Placental pericyte (primary cell): ENCODE results near the genes RRBP1 and BANF2.

GRCh38 chr20:13810156-13810697 lies 25.4 kb downstream of the NDUFAF5 start:
- CAGE, long polyA plus RNA: no peak

- CAGE, long polyA plus RNA: no peak
Observed at GRCh38 chr20:14985974-14986675, 648.7 kb upstream of the FLRT3 start.

- CAGE, long polyA plus RNA: no peak
Observed at GRCh38 chr20:16201166-16201536, 372.1 kb downstream of the KIF16B start.

DNA sequence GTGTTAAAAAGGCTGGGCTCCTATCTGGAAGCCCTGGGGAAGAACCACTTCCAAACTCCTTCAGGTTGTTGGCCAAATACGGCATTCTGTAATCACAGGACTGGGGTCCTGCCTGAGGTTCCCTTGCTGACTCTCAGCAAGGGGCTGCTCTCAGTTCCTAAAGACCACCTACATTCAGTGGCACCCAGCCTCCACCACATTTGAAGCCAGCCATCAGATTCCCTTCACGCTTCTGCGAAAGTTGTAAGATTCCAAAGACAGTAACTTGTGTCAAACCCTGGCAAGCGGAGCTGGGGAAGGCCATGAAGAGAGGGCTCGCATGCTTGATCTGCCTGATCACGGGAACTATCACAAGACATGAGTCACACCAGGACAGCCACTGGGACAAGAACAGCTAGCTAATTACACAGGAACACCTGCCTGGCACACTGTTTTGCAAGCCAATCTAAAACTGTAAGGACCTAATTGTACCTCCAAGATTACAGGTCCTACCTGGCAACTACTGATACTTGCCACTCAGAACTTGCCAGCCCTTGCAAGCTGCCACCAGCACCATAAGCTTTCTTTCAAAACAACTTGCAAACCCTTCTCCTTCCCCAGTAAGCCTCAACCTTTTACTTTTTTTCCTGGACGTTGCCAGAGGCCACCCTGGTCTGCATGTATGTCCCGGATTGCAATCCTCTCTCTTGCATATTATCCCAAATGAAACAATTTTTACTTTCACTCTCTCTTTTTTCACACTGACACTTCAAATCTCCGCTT lies 289.3 kb downstream of the KIF16B start:
- CAGE, long polyA plus RNA: no peak

DNA sequence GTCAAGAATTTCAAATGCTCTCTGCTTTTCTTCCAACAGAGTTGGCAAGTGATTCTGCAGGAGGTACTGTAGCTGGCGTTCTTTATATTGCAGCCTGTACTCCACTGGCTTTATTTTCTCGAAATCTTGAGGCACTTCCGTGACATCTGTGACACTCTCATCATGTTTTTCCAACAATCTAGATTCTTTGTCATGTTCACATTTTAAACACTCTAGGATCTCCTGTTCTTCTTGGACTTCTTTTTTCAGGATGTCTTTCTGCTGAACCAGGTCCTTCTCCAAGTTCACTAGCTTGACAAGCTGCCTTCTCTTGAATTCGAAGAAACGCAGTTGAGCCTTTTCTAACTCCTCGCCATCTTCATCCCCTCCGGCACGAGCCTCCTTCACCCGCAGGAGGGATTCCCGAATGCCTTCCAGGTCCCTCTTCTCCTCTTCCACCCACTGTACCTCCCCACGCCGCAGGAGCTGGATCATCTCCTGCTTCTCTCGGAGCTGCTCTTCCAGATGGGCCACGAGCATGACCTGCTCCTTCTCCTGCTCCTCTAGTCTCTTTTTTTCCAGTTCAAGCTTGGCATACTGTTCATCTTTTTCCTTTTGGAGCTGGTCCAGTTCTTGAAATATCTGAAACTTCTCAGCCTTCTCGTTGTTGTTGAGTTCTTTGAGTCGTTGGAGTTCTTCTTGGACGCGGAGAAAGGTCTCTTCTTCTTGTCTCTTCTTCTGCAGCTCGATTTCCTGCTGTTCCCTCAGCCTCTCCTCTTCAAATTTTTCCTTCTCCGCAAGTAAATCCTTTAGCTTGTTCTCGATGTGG lies 193.8 kb downstream of the KIF16B start:
- CAGE, long polyA plus RNA: no peak

- CAGE, long polyA plus RNA: no peak
Observed at GRCh38 chr20:16431311-16431951, 141.8 kb downstream of the KIF16B start.

- CAGE, long polyA plus RNA: no peak
Observed at GRCh38 chr20:17504583-17505803, 26.2 kb downstream of the BFSP1 start.

- CAGE, long polyA plus RNA: no peak
Observed at GRCh38 chr20:17562618-17563137, 7.2 kb upstream of the DSTN start.

DNA sequence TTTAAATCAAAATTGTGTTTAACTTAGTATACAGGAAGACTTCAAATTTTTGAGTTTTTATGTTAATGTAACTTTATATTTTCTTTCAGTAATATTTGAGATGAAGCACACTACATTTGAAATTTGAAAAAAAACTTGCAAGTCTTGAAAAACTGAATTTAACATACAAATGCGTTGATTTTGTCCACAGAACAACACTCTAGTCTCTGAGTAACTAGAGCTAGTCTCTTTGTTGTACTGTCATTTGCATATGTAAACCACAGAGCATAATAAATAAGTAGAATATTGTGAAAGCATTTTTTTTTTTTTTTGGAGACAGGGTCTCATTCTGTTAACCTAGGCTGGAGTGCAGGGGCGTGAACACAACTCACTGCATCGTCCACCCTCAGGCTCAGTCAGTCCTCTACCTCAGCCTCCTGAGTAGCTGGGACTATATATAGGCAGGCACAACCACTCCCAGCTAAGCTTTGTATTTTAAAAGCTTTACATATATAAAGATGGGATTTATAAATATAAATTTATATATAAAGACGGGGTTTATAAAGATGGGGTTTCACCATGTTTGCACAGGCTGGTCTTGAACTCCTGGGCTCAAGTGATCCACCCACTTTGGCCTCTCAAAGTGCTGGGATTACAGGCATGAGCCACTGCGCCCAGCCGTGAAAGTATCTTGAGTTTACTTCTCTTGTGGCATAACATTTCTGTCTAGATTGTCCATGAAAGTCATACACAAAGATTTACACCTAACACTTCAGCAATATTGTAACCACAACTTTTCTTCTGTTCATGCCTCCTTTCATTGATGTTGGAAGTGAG lies 5.5 kb downstream of the DSTN start:
- CAGE, long polyA plus RNA: no peak

- CAGE, long polyA plus RNA: no peak
Observed at GRCh38 chr20:17614350-17614918, 44.6 kb downstream of the DSTN start.

GRCh38 chr20:17614919-17615745 lies 45.3 kb downstream of the DSTN start:
- CAGE, long polyA plus RNA: no peak

DNA sequence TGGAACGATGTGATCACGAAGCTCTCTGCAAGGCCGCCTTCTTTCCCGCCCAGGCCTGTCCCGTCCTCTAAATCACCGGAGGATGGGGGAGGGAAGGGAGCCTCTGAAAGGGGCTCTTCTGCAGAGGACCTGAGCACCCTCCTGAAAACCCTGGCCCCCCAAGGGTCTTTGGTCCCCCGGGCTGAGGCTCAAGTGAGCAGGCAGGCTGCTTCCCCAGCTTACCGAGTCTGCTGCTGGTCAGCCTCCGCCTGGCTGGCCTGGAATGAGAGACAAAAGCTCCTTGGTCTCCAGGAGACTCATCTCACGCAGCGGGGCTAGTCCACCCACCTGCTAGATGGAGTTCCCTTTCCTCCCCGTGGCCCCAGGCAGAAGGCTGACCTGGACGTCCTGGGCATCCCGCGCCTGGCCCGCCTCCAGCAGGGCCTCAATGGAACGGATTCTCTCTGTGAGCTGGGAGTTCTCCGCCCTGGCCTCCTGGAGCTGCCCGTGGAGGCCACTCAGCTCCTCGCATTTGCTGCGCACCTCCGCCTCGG lies 54.9 kb downstream of the RRBP1 start:
- CAGE, long polyA plus RNA: no peak

- CAGE, long polyA plus RNA: no peak
Observed at GRCh38 chr20:17636629-17637296, 45.3 kb downstream of the RRBP1 start.

- CAGE, long polyA plus RNA: no peak
Observed at GRCh38 chr20:17682071-17682400, at the start of gene RRBP1. RRBP1 (minus strand) TSS chr20:17682242.

DNA sequence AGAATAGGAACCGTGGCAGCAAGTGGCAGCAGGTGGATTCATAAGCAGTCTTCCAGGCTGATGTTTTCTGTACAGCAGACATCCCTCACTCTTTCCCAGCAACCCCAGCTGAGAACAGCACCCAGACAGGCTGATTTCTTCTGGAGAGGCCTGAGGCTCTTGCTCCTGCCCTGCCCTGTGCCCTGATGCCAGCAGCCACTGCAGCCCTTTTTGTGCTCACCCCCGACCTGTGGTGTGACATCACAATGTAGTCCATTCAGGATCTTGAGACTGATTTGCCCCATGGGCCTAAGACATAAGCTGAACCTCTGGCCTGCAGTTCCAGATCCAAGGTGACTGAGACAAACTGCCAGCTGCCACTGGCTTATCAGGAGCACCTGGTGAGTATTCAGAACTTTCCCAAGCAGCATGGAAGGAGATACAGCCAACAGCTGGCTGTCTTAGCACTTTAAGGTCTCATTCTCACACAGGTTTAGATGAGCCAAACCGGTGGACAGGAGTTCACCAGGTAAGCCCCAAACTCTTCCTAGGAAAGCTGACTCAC lies at the start of gene BANF2:
Gene BANF2 (plus strand): TSS at position 291 of the 544 bp plus-strand sequence.
- CAGE, long polyA plus RNA: no peak

DNA sequence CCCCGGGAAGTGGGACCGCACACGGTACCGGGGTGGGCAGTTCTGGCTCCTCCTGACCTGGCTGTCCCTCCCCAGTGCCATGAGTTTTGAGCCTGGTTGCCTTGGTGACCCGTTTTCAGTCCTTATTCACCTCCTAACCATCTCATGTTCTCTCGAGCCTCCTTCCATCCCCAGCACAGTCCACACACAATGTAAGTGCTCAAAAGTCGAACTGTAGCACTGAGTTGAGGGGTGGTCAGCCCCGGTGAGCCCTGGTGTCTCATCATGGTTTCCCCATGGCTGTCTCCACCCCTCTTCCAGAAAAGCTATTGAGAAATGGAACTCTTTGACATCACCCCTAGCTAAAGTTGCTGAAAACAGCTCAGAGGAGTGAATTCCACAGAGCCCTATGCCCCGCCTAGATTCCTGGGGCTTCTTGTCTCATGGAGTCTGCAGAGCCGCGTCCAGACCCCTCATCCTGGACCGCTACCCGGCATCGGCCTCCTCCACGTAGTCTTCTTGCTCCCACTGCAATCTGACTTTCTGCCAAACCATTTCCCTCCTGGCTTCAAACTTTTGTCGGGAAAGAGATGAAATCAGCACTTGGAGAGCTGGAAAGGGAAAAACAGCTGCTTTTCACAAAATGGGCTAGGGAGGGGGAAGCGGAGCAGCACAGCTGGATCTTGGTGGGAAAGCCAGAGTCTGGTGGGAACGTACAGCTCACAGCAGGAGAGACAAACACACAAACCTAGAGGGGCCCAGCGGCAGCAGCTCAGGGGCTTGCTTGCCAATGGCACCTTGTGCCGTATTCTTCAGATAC lies 132.3 kb downstream of the SNX5 start:
- CAGE, long polyA plus RNA: no peak

DNA sequence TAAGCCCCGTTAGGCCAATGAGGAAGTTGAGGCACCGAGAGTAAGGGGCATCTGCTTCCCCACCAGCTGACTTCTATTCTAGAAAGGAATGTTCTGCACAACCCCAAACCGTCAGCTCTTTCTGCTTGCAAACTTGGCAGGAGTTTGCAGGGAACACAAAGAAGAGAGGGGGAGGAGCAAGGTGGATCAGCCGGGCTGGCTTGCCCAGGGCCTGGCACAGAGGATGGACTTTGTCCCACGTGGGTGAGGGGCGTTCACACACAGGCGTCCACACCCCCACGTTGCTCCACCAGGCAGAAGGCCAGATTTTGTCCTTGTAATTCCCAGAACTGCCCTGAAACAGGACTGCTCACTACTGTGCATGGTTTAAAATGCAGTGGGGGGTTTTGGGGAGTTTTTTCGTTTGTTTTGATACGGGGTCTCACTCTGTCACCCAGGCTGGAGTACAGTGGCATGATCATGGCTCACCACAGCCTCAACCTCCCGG lies 93.3 kb downstream of the SNX5 start:
- CAGE, long polyA plus RNA: no peak

DNA sequence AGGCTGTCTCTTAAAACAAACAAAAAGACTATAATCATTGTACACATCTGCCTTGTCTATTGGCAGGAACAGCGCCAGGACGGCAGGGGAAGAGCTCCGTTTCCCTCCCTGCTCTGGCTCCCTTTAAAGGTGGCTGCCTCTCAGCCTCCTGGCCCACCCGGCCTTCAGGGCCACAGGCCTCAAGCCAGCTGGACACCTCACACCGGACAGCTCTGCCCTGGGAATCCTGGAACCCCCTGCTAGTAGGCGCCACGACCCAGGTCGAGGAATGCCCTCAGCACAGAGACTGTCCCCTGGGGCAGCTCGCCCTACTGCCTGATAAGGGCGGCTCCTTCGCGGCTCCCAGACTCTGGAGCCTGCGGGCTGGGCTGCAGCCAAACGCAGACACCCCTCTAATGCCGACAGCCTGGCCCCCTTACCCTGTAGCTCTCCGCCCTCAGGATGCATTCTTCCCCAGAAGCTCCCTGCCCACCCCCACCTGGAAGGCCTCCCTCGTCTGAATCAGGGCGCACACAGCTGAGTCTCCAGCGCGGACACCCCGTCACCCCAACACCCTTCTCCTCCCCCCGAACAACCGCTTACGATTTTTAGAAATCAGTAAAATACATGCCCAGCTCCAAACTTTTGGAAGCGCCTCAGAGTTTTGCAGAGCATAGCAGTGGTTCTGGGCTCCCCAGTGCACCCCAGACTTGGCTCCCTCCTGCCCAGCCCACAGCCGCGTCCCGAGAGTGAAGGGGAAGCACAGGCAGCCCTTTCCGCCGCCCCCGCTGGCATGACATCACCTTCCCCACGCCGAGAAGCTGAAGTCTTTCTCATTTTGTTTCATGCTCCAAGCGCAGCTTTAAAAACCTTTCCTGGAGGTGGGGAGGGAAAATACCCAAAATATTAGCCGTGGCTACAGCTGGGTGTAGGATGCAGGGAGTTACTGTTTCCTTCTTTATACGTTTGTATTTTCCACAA lies 73.3 kb downstream of the SNX5 start:
- CAGE, long polyA plus RNA: no peak

GRCh38 chr20:17941304-17941896 lies 27.2 kb downstream of the SNX5 start:
- CAGE, long polyA plus RNA: no peak

DNA sequence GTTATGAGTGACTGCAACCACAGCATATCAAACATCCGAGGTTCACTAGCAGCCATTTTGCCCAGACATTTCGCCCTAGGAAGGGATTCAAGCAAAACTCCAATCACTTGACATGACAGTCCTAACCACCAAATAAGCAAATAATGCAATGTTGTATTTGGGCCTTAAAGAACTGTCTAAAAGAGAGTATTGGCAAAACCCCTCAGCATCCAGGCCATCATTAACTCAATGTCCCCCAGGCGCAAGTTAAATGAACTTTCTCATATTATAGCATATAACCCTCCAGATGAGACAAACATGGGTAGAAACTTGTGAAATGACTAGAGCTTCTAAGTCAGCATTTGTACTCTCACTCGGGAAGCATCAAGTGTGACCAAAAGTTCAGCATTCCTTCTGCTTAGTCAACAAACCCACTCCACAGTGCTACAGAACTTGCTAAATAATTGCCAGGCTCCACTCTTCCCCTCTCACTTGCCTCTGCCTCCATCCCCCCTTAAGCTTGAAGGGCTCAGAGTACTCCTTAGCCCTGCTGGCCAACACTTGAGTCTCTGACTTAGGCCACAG lies 9.1 kb downstream of the SNX5 start:
- CAGE, long polyA plus RNA: no peak